BJ (cell line): ENCODE data around the genes DENND2D, CHI3L2 and WNT2B.

DNA sequence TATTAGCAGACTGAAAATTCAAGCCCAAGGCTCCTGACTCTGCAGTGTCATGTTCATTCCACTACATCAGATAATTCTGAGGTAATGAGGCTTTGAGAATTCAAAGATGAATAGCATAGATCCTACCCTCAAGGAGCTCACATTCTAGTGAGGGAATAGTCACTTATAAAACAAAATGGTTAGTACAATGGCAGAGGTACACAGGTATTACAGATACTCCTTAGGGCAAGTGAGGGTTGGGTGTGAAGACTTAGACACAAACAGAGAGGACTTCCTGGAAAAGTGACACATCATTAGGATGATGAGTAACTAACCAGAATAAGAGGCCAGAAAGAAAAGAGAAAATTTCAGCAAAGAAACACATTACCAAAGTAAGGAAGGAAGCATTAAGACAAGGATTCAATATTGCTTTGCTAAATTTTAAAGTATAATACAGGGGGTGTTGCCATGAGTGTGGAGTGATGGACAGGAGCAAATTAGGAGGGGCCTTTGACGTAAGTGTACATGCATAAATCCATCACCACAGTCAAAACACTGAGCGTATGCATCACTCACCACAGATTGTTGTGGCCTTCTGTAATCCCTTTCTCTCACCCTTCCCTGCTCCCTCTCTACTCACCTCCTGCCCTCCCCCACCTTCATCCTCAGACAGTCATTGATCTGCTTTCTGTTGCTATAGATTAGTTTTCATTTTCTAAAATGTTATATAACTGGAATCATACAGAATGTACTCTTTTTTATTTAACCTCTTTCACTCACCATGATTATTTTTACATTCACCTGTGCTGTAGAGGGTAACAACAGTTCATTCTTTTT is 7.9 kb downstream of the CD53 start:
- CAGE, long polyA plus RNA: no peak
- RRBS: no CpG with 5 or more reads among the region's 2 CpGs

- CAGE, long polyA plus RNA: no peak
- RRBS: no CpG with 5 or more reads among the region's 9 CpGs
Observed at GRCh38 chr1:111147365-111148305, 7.6 kb downstream of the CEPT1 start.

DNA sequence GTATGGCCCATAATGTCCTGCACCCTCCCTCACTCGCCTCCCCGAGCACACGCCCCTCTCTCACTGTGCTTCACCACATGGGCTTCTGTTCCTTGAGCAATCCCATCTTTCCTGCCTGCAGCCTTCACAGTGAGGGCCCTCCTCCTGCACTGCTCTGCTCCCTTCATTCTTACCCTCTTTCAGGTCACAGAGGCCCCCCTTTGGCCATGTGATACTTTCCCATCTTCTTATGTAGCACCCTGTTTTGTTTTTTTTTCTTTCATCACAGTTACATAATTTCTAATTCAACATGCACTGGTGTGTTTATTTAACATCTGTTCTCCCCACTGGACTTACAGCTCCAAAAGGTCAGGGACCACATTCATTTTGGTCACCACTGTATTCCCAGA is 5.6 kb downstream of the DENND2D start:
- CAGE, long polyA plus RNA: no peak
- RRBS: no CpG with 5 or more reads among the region's 3 CpGs

DNA sequence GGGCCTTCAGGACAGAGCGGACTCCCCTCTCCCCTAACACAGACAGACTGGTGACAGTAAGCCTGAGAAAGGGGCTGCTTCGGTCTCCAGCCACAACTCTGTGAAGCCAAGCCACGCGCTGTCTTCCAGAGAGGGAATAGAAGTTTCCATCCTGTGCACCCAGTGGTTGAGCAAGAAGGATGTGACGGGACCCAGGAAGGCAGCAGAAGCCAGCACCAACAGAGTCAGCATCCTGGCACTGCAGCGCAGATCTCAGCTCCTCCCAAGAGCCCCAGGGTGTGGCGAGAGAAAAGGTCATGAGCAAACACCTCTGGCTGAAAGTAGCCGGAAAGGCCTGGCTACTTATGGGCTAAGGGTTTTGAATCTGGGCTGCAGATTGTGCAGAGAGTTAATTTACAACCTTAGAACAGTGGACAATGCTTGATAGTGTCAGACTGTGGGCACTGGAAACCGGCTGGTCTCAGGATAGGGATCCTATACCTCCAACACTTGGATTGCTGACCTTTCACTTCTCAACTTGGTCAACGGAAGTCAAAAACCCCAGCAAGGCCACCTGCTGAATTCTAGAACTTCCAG is at the start of gene DENND2D:
Gene DENND2D, minus strand, starts transcription at position 183 of the 576 bp plus-strand sequence.
- CAGE, long polyA plus RNA: no peak
- RRBS: no CpG with 5 or more reads among the region's 10 CpGs

GRCh38 chr1:111202381-111203362 is 2.2 kb upstream of the DENND2D start:
- CAGE, long polyA plus RNA: no peak
- RRBS: no CpG with 5 or more reads among the region's 2 CpGs

DNA sequence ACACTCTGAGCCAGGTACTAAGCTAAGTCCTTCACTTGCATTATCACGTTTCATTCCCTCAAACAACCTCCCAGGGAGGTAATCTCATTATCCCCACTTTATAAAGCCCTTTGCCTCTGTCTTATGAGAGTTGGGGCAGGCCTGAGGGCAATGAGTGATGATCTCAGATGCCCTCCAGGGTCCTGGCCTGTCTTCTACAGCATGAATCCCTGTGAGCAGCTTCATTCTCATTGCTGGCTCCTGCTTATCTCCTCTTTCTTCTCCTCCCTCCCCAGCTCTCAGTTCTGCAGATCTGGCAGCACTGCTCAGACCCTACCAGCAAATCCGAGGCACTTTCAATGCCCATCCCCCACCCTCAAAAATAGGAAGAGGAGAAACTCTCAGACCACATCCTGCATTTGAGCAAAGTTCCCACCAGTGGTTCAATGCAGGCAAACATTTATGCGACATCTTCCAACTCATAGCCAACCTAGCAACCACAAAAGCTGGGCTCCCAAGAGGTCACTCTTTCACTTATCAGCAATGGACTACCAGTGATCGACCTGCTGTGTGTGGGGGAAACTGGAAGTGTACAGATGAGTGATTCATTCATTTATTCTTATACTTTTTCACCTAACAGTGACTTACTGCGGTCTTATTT is 5.9 kb upstream of the CHI3L2 start:
- CAGE, long polyA plus RNA: no peak
- RRBS: no CpG with 5 or more reads among the region's 5 CpGs

DNA sequence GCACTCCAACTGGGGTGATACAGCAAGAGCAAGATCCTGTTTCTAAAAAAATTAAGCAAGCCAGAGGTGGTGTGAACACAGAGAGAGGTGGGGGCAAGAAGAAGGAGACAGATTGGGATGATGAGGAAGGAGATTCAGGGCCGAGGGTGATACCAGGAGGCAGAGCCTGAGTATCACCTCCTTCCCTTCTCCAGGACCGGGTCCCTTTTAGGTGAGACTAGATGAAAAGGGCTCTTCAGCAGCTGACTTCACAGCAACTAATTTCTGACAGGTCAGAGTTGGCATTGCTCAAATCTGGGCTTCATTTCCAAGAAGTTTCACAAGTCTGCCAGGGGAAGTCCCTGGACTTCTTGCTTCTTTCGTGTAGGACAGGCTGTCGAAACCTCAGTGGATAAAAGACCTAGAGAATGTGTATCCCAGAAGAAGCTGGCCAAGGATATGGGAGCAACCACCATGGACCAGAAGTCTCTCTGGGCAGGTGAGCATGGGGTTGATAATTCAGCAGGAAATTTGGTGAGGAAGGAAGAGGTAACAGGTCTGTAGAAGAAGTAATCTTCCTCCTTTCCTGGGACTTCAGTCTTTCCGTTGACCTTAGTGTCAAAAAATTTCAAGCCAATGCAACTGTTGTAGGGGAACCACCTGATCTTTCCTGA is at the start of gene CHI3L2:
Gene CHI3L2, plus strand, starts transcription at position 422 of the 653 bp plus-strand sequence.
- CAGE, long polyA plus RNA: no peak
- RRBS: no CpG with 5 or more reads among the region's 5 CpGs

DNA sequence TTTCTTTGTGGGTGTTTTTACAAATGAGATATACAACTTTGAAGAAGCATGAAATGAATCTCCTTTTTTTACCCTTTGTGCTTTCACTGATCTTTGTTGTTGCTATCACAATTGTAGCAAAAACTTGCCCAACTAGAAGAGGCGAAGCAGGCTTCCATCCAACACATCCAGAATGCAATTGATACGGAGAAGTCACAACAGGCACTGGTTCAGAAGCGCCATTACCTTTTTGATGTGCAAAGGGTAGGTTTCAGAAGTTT is 7.2 kb downstream of the ATP5PB start:
- CAGE, long polyA plus RNA: no peak
- RRBS: no CpG with 5 or more reads among the region's 3 CpGs

GRCh38 chr1:111660451-111661281 is 41.1 kb downstream of the RAP1A start:
- CAGE, long polyA plus RNA: no peak
- RRBS: no CpG with 5 or more reads among the region's 6 CpGs

DNA sequence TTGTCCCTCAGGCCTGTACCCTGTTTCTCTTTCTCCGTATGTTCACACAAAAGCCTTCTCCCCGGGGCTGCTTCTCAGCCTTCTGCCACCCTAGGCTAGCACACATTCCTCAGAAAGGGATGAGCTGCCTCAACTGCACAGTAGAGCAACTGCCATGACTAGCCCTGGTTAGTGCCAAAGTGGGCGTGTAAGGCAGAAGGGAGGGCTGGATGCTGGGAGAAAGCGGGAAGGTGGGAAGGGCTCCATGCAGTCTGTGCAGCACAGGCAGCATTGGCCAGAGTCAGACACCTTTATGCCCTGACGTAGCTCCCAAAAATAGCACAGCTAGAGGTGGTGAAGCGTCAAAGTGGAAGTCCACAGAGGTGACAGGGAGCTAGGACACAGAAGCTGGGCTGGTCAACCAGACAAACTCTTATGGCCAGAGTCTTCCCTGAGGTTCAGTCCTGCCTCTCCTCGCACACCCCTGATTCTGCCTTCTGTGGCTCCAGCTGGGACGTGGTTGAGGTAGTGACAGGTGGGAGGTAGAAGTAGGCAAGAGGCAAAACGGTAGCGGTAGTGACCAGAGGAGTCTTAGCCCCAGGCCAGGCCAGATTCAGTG is 45.4 kb downstream of the DDX20 start:
- CAGE, long polyA plus RNA: no peak
- RRBS: no CpG with 5 or more reads among the region's 10 CpGs

DNA sequence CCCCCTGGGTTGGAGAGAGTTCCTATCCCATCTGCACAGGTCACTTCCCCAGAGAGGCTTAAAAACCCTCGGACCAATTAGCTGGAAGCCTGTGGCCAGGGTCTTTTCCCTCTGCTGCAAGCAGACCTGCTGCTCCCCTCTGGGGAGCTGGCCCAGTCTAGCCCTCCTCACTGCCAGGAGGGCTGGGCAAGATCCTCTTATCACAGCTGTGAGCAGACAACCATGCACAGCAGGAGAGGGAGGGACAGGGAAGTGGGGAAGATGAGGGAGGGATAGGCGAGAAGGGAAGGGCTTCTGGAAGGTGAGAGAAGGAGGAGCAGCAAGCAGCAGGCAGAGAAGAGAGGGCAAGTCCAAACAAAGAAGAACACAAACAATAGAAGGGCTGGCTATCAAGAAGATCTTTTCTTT is 40.9 kb downstream of the KCND3 start:
- CAGE, long polyA plus RNA: no peak
- RRBS: no CpG with 5 or more reads among the region's 2 CpGs

GRCh38 chr1:112020578-112020943 is 31.1 kb upstream of the KCND3 start:
- CAGE, long polyA plus RNA: no peak
- RRBS: 60% methylated on average over 3 of the region's 4 CpGs

DNA sequence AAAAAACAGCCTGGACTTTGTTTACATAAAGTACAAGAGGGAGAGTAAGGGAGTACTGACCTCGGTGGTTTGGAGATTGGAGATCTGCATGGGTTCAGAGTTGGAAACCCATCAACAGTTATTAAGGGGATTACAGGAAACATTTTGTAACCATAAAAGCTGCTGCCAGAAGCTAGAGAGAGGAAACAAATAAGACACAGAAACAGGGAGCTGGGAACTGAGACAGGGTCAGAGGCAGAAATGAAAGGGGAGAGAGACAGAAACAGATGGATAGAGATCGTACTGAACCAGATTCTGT is 131.4 kb upstream of the CTTNBP2NL start:
- CAGE, long polyA plus RNA: no peak
- RRBS: no CpG with 5 or more reads among the region's 2 CpGs

- CAGE, long polyA plus RNA: no peak
- RRBS: no CpG with 5 or more reads among the region's 7 CpGs
Observed at GRCh38 chr1:112395032-112395741, 827 bp upstream of the CTTNBP2NL start.

GRCh38 chr1:112465068-112465909 is 43.5 kb upstream of the WNT2B start:
- CAGE, long polyA plus RNA: no peak
- RRBS: no CpG with 5 or more reads among the region's 12 CpGs

GRCh38 chr1:112508589-112509681 is at the start of gene WNT2B:
TSS of gene WNT2B (plus strand) at chr1:112508965.
- CAGE, long polyA plus RNA: no peak
- RRBS: 12% methylated on average over 59 of the region's 120 CpGs

DNA sequence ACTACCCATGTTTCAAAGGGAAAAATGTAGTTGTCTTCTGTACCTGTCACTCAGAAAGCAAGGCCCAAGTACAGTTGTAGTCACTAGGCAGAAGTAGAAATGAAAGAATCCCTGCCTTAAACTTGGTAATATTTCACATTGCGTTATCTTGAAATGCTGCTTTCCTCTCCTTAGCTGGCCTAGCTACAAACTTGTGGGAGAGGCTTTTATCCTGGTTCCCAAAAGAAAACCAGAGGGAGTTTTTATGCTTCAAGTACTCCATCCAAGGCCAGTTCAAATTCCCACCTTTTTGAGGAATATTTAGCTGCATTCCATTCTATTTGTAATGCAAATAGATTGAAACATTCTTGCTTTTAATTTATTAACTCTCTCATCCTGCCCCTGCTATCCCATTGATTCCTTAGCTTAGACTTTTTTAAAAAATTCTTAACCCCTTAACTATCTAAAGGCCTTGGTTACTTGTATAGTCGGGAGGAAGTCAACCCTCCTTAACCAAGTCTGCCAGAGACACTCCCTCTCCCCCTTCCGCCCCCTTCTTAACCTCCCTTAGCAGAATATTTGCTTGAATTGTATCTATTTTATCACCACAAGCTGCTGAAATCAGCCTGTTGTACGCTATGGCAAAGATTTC is 2.5 kb upstream of the MOV10 start:
- CAGE, long polyA plus RNA: no peak
- RRBS: no CpG with 5 or more reads among the region's 4 CpGs

DNA sequence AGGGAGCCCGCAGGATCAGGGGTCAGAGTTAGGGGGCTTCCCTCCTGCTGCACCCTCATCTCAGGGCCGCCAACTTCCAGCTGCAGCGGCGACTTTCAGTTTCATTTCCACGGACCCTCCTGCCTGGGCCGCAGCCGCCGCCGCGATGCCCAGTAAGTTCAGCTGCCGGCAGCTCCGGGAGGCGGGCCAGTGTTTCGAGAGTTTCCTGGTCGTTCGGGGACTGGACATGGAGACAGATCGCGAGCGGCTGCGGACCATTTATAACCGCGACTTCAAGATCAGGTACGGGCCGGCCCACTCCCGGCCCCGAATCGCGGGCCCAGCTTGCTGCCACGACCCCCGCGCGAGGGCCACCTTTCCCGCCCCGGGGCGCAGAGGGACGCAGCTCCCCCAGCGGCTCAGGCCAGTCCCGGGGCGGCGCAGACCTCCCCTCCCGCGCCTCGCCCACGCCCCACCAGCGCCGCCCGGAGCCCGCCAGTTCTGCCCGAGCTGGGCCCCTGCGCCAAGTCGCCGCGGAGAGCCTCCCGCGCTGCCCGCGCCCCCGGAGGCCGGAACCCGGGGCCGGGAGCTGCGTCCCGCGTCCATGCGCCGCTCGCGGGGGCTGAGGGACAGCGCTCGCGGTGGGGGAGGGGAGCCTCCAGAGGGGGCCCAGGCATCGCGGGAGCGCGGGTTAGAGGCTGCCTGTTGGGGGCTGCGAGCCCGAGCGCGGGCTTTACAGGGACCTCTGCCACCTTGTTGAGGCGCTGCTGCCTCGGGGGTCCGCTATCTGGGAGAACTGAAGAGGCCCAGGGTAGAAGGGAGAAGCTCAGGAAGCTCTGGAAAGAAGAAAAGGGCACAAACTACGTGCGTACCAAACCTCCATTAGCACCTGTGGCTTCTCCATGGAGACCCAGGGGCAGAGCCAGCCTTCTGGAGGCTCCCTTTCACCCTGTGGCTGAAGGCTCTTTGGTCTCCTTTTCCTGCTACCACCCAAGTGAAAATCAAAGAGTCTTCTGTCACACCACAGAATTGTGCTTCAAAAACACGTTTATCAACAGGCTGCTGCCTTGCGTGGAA is 637 bp downstream of the MOV10 start:
- CAGE, long polyA plus RNA: start-site peak on the plus strand centred at position 195 of the sequence, 28 bp wide, 34 and 40 reads in 2 replicates
- RRBS: under 1% methylated on average over 40 of the region's 86 CpGs

DNA sequence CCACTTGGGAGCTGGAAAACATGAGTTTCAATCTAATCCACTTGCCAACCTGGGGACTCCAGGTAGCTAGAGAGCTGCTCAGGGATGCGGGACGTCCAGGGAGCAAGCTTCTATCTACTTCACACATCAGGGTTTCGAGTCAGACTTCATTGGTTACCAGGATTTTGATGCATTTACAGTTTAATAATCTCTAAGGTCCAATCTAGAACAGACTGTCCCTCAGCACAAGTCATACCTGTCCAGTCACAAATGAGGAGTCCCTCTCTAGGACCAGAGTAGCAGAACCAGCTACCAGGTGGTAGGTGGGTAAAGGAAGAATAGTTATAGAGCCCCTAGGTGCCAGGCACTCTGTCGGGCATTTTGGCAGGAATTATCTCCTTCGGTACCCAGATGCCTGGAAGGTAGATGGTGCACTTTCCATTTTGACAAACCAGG is 2.9 kb downstream of the RHOC start:
- CAGE, long polyA plus RNA: no peak
- RRBS: no CpG with 5 or more reads among the region's 5 CpGs

DNA sequence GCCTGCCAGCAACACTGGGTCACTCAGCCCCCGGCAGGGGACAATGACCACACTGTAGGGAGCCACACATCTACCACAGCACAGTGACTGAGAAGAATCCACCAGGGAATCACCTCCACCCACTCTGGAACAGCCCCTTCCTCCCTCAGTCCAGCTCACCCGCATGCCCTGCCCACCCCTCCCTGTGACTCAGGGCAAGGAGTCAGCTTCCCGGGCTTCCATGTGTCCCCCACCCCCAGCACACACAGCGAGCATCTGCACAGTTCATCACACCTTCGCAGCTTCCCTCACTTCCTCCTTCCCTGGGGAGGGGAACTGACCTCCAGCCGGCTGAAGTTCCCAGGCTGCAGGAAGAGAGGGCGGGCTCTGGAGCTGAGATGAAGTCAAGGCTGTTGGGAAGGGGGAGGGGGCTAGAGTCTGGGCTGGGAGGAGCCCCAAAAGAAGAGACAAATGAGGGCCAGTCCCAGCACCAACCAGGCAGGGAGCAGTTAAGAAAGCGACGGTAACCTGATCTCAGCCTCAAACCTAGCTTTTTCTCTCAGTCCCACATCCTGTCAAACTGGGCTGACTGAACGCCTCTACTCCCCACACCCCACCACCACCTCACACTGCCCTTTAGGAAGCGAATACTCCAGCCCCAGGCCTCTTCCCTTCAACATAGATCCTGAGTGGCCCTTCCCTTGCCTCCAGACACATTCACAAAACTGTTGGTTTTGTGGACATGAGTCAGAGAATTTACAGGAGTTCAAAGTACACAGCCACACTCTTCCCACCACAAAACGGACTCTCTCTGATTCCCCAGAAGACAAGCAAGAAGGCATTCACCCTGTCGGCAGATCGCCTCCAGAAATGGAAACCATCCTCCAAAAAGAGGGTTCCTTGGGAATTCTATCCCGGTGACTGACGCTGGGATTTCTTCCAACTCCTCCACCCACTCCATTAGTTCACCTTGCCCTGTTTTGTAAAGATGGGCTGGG is 1.9 kb downstream of the RHOC start:
- CAGE, long polyA plus RNA: no peak
- RRBS: 0% methylated on average over 1 of the region's 16 CpGs